ENCODE measurements around the gene SPATA31C2.

DNA sequence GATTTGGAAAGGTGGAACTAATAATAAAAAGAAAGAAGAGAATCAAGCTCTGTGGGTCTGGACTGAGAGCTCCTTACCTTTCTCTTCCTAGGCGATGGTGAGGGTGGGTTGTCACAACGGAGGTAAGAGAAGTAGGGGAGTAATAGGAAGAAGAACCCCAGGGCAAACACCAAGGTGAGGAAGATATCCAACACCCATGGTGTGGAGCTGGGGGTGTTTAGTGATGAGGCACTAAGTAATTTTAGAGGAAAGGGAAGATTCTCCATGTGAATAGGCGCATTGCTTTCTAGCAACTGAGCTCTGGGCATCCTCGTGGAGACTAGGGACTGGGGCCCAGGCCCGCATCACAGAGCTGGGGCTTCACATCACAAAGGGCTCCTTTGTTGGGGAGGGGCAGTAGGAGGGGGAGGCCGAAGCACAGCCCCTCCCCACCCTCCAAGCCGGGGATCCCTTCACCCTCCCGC is at the start of gene SPATA31C2:
TSS of gene SPATA31C2 (minus strand) at position 295 of the 464 bp plus-strand sequence.
- PRO-cap, result no peak

- PRO-cap, result no peak
Measured at GRCh38 chr9:88528362-88528661, 6.7 kb upstream of the NXNL2 start.

- PRO-cap, result unidirectional peak, plus-strand start at chr9:88694766
Measured at GRCh38 chr9:88694681-88695090, 159.7 kb downstream of the NXNL2 start.

DNA sequence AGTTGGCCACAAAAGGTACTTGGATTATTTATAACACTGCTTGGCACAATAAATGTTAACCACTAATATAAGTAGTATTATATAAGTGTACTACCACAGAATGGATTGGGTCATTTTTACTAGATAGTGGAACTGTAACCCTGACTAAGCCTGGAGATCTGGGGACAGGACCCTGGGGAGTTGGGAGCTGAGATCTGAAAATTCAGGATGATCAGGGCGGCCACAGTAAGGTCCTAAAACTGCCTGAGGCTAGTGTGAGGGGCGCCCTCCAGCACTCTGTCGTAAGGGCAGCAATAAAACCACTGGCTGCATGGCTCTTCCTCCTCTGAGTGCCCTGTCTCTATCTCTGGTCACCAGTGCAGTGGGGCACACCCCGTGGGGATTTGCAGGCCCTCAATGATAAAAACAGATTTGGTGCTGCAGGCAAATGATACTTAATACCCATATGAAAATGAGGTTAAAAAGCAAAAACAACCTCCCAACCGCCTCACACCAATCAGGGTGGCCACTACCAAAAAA is 65.7 kb downstream of the SEMA4D start:
- PRO-cap, result unidirectional peak, minus-strand start at position 282 of the sequence; unidirectional peak, minus-strand start at position 358 of the sequence; unidirectional peak, minus-strand start at position 406 of the sequence

DNA sequence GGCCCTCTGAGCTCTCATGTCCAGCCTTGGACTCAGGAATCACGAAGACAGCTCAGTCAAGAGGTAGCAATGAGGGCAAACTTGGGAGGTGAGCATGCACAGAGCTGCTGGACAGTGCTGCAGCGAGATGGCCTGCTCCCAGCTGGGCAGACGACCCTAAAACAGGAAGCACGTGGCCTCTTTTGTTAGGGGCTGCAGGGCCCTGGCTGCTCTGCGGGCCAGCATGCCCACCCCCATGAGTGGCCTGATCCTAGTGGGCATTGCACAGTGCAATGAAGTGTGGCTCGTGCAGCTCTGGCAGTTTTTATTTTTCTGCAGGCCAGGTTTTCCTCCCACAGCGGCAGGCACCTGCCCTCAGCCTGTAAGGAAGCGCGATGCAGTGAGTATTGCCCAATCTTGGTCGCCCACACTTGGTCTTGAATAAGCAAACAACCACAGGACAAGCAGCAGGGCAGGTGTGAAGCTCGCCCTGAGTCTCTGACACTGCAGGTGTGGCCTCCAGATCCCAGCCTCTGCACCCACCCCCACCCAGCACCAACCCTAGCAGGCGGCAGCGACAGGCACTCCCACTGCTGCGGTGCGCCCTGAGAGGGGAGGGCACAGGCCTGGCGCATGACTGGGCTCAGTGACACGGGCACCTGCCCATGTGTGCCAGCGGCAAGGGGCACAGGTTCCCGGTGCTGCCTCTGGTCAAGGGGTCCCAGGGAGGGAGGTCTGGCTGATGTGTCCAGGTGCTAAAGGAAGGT is 60.8 kb downstream of the SEMA4D start:
- PRO-cap, result bidirectional peak, plus-strand start at position 563 of the sequence, minus-strand start at position 485 of the sequence

- PRO-cap, result no peak
Measured at GRCh38 chr9:89443352-89443778, 54.5 kb downstream of the SEMA4D start.

GRCh38 chr9:89501842-89502706 is 4.2 kb upstream of the SEMA4D start:
- PRO-cap, result unidirectional peak, minus-strand start at chr9:89502118; unidirectional peak, minus-strand start at chr9:89502465

DNA sequence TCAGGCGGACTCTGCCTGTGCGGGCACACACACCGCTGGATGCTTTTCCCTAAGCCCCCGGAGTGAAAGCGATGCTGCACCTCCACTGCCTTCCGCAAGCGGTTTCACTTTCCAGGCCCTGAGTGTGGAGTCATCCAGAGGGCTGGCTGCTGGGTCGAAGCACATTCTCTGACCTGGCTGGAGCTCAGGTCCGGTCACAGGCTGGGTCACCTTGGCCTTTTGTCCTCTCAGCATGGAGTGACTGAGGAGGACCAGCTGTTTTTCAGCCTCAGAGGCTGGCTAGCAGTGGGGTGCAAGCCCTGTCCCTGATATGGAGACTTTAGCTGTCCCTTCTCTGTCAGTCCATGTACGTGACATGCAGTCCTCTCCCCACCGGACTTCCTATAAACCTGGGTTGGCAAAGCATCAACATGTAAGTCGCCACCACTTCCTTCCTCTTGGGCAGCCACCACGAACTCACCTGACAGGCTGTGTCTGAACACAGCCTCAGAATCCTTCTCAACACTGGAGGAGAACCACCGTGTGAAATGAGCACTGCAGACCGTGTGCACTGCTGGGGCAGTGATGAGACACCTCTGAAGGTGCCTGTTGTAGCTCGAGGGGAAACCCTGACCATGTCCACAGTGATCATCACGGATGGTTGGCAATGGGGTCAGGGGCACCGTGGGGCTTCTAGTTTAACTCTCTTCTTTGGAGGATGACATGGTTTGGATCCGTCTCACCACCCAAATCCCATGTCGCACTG is 51.4 kb downstream of the GADD45G start:
- PRO-cap, result no peak

DNA sequence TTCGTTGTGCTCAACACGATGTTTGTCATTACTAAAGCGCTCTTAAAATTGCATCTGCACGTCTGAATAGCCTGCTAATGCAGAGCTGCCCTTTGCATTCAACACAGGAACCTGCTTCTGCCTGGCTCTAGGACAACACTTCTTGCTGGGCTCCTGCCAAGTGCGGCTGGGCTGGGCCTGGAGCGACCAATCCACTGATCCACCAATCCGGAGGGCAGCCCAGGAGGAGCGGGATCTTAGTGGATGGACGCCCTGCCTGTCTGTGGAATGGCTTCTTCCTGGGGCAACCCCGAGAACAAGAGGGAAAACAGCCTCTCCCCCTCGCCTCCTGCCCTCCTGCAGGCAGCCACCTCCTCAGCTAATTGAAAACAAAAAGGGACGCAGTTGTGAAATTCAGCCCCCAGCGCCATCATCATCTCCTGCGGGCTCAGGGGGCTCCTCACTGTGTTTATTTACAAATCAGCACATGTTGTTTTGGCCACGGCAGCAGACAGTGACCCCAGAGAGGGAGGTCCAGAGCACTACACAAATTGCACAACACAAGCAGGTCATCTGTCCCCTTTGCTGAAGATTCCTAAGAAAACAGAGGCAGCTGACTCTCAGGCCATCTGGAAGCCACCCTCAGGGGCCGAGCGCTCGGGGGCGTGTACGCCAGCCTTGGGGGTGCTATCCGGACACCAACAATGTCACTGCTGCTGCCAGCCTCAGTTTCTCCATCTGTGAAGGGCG is 57.3 kb downstream of the GADD45G start:
- PRO-cap, result no peak

DNA sequence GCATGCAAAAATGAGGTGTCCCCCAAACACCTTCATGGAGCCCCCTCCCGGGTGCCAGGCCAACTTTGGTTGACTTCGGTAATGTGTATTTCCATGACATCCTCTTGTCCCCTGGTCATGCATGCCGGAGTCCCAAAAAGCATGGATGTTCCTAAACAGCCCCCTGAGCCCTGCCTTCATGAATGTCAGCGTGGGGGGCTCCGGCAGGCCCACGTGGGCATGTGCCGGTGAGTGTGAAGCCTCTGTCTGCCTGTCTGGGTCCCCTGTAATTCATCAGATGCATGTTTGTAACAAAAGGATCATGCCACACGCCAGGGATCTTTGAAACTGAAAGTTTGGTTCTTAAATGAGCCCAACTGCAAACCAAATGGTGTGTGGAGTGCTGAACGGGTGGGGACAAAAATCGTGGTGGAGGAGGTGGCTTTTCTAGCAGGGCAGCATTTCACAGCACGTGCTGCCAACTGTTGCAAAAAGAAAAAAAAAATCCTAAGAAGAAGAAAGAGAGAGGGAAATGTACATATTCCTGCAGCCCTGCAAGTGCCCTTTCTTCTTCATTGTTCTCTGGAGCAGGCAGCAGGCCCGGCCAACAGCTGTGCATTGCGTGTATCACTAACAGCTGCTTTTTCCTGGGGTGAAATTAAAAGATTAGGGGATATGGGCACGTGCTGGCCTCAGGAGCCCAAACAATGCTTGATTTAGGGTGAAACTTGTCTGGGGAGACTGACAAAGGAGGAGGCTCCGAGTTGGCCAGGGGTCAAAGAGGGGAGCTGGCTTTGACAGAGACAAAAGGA is 72.8 kb downstream of the GADD45G start:
- PRO-cap, result no peak

DNA sequence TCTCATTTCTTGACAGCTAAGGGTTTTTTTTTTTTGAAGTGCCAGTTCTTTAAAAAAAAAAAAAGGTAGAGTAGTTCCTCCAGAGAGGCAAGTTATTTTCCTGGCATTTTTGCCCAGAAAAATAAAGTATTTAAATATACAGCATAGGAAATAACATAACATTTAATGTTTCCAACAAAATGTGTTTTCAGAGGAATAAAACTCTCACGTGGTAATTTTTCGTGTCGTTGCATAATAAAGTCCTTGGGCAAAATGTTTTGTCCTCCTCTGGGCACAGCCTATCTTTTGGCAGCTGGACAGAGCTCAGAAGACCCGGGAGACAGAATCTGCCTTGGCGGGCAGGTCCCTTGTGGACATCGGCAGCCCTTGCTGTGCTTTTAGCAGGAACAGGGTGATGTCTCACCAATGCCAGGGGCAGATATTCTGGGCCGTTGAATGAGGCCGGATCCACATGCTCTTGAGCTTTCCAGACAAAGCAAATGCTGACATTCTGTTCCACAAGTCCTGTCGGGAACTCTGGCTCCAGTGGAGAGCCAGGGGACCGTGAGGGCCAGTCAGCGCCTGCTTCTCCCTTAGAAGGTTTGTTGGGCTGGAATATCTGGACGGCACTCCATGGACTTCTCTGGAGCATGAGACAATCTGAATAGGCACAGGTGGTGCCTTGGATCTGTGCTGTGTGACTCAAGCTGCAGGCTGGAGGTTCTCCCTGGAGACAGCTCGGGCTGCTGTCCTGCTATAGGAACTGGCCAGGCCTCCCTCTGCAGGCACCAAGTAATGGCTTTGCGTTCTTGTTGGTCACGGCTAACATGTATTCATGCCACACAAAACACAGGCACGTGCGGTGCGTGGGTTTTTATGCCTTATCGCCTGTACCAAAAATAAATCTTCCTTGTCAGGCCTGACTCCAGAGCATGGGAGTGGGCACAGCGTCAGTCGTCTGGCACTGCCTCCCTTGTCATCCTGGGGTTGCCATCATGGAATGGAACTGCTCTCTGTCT is 80.1 kb downstream of the GADD45G start:
- PRO-cap, result no peak

GRCh38 chr9:89685984-89686629 is 81.3 kb downstream of the GADD45G start:
- PRO-cap, result no peak

- PRO-cap, result no peak
Measured at GRCh38 chr9:89778447-89778820, 173.6 kb downstream of the GADD45G start.

- PRO-cap, result no peak
Measured at GRCh38 chr9:89843016-89843491, 238.2 kb downstream of the GADD45G start.

DNA sequence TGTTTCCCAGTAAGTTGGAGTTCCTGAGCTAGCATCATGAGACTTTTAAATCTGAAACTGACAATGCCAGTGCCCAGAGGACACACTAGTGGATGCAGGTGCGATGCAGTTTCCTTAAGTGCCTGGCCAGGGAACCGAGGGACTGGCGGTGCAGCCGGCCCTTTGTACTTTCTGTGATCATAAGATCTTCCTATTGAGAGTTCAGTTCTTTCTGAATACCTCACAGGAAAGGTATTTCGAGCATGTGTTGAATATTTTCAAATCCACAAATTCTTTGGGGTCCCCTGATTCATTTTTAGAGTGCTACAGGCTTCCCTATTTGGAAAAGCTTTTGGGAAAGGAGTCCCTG is 281.4 kb downstream of the GADD45G start:
- PRO-cap, result no peak

DNA sequence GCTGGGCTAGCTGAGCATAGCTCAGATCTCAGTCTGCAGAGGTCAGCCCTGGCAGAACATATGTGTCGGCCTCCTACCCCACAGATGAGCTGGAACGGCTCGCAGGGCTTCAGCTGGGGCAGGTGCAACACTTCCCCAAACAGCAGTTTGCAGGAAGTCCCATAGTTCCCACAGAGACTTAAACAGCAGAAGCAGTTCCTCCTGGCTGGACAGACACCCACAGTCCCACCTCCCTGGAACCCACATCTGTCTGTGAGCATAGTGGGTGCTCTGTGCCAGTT is 404.6 kb downstream of the GADD45G start:
- PRO-cap, result no peak

- PRO-cap, result no peak
Measured at GRCh38 chr9:90432728-90433378, 209.8 kb downstream of the DIRAS2 start.

DNA sequence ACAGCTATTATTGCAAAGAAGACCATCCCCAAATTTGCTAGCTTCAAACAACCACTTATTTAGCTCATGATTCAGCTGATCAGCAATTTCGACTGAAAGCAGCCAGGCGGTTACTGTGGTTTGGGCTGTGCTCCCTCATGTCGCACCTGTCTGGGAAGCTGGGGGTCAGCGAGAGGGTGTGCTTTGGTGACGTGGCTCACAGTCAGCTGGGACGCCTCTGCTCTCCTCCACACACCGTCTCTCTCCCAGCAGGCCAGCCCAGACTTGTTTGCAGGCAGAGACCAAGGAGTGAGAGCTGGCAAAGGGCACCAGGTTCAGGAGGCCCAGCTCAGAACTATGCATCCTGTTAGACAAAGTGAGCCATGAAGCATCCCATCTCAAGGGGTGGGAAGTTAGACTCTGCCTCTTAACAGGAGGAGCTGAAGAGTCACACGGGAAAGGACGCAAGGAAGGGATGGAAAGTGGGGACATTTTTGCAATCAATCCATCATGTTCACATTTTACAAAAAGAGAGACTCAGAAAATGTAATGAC is 141.0 kb downstream of the SYK start:
- PRO-cap, result bidirectional peak, plus-strand start at position 277 of the sequence, minus-strand start at position 148 of the sequence

DNA sequence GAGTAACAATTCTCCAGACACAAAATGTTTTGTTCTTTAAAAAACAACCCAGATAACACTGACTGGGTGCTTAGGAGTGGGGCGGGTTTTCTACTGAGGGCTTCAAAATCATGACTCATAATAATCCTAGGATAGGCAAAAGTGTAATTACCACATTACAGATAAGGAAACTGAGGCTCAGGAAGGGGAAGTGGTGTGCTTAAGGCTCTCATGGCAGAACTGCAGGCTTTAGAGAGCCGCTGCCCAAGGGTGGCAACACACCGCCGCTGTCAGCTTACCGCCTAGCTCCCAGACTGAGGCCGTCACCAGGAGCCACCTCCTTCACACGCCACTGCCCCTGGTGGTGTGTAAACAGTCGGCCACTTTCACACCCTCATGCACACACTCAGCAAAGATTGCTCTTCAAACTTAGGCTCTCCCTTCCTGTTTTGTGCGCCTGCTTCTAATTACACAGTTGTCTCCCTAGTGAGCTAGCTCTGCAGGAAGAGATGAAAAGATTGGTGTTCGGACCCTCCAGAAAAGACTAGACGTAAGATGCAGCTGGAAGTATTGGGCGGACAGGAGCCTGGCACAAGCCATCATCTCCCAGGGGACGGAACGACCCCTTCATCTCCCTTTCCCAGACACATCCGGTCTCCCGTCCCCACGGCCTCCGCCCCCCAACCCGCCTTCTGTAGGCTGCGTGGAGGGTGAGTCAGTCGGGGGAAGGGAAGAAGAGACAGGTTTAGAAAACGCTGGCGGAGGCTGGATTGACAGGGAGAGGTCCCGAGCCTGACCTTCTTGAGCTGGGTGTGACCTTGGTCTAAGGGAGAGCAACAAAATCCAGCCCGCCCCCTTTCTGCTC is 162.7 kb downstream of the SYK start:
- PRO-cap, result no peak

DNA sequence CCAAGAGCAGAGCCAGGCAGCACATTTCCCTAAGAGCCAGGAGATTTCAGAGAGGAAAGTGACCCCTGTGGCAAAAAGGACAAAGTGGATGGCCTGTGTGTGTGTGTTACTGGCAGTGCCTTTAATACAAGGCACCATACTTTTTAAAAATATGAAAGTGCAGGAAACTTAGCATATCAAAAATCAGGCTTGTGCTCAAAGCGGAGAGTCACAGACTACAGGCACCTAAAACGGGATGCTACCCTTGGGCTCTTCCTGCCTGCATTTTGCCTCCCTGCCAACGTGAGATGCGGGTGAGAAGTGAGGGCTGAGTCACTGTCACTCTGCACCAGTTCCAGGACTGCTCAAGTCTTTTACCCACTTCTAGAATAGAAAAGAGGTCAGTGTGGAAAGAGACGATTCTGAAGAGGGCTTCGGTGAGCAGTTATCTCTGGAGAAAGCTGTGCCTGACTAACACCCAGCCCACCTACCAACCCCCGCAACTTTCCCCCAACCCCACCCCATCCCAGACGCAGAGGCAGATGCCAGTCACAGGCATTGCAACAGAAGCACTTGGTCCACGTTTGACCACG is 15.8 kb downstream of the NFIL3 start:
- PRO-cap, result no peak

Measured in bronchial lymph node (tissue), 1 donor.